Metastatic Breast Carcinoma in the Ovary (tissue), 3 donors: Measurements from ENCODE around the gene C11orf86.

GRCh38 chr11:66915194-66915891 is 42.8 kb downstream of the PC start:
- PRO-cap, 3 experiments: no peak in any of the 3 experiments

GRCh38 chr11:66921316-66921737 is 36.9 kb downstream of the PC start:
- PRO-cap, 3 experiments: no peak in any of the 3 experiments

DNA sequence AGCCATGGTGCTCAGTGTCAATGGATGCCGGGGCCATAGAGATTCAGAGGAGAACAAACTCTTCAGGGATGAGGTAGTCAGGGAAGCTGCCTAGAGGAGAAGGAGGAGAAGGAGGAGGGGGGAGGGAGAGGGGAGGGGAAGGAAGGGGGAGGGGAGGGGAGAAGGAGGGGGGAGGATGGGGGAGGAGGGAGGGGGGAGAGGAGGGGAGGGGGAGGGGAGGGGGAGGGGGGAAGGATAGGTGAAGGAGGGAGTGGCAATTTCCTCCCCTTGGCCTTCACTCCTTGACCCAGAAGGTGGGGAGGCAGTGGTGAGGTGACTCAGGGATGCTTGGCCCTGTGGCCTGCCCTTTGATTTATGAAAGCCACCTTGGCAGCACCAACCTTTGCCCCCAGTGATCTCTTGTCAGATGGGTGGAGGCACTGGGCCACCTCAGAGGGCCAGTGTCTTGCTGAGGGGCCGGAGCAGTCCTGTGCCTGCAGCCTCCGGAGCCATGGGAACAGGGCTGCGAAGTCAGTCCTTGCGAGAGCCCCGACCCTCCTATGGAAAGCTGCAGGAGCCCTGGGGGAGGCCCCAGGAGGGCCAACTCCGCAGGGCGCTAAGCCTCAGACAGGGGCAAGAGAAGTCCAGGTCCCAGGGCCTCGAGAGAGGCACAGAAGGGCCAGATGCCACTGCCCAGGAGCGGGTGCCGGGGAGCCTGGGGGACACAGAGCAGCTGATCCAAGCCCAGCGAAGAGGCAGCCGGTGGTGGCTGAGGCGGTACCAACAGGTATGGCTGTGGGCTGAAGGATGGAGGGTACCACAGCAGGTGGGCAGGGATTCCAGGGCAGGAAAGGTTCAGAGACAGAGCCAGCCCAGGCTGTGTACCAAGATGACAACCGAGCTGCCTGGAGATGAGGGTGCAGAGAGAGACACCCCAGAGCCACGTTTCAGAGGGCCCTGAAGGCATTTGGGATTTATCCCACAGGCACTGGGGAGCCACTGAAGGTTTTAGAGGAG is at the start of gene C11orf86:
Gene C11orf86, plus strand, starts transcription at position 432 of the 996 bp plus-strand sequence.
- PRO-cap, 3 experiments: no peak in any of the 3 experiments

DNA sequence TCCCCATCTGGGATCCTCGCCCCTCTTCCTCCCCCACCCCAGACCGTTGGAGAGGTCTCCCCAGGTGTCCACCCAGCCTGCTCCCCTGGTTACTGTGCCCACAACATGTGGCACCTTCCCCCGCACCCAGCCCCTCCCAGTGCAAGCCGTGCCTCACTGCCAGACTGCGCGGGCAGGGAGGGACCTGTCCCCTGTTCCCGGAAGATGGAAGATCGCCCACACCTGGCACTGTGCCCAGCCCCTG is 706 bp upstream of the SYT12 start:
- PRO-cap, 3 experiments: no peak in any of the 3 experiments

DNA sequence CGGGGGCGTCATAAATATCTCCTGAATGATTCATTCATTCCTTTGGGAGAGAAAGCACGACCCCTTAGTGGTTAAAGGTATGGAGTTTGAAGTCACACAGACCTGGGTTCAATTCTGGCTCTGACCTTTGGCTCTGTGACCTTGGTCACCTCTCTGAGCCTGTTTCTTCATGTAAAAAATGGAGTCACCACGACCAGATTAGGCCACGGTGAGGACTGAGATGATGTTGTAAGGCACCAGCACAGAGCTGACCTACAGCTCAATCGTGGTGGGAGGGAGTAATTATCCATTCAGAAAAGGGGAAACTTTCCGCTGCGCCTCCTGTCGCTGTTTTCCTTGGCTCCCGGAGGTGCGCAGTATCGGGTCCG is 400 bp upstream of the SYT12 start:
- PRO-cap, 3 experiments: peak in 1 of 3 experiments; most common plus-strand start position 74 of the sequence (in 1)

DNA sequence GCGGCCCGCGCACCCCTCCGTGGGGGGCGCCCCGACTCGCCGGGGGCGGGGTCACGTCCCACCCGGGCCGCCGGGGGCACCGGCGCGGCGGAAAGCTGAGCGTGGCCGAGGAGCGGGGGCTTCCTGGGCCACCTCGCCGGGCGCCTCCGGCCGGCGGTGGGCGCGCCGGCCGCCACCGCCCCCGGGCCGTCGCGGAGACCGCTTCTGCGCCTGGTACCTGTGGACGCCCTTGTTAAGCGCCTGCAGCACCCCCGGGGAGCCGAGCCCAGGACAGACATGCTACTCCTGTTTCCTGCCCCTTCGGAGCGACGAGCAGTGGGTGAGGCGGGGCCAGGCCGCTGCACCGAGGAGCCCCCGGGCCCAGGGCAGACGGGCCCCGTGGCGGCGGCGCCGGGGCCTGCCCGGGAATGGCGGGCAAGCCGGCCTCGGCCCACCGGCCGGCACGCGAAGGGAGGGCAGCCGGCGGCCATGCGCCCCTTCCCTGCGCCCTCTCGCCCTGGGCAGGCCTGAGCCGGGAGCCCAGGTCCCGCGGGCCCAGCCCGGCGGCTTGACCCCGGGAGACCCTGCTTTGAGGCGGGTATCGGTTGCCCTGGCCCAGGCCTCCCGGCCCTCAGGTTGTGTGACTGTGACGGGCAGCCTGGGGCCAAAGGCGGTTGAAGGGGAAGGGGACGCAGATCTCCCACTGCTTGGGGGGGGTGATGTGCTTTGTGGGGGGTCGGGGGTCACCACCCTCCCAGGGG is 827 bp upstream of the KDM2A start:
- PRO-cap, 3 experiments: peak in 2 of 3 experiments; most common plus-strand start position 368 of the sequence (in 2); most common minus-strand start position 158 of the sequence (in 1)

GRCh38 chr11:67181206-67181535 is 62.1 kb downstream of the KDM2A start:
- PRO-cap, 3 experiments: no peak in any of the 3 experiments

DNA sequence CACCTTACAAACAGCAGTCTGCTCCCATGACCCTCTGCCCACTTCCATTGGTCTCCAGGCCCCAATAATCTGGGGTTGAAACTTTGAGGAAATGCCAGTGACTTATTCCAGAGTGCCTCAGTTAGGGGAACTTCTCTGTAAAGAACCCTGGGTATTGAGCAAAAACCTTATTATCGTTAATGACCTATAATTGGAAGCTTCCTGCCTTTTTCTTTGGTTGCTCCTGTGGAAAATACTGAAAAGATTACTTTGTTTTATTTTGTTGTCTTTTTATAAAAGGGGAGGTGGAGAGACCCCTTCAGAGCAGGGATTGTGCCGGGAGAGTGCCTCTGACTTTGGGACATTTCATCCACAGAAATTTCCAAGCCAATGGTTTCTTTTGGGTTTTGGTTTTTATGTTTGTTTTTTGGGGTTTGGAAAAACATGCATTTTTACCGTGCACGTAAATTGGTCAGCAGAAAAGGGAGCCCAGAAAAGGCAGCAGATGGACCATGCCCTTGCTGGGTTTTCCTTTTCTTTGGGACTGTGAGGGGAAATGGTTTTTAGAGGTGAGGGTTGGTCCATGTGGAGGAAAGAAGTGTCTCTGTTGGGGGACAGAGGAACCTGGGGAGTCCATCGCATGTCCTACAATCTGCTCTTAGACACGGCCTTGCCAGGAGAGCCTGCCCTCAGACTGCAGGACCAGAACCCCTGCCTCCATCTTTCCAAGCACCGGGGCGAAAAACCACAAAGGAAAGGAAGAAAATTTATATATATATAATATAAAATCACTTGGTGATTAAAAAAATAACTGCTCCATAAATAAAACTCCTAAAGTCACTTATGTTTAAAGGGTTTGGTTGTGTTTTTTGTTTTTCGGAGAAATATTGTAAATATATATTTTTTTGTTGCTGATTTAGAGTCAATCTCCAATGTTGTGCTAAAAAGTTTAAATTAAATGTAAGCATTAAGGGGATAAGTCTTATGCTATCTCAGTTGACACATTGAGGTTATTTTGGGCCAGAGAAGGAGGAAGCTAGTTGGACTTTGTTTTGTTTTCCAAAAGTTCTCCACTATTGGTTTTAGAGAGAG is 9.1 kb upstream of the GRK2 start:
- PRO-cap, 3 experiments: no peak in any of the 3 experiments

- PRO-cap, 3 experiments: peak in 2 of 3 experiments; most common plus-strand start chr11:67262888 (in 1); most common minus-strand start chr11:67262811 (in 2)
These were observed 3.6 kb upstream of the GRK2 start for GRCh38 chr11:67262583-67263225.

GRCh38 chr11:67272458-67272881 is 6.2 kb downstream of the GRK2 start:
- PRO-cap, 3 experiments: no peak in any of the 3 experiments

- PRO-cap, 3 experiments: no peak in any of the 3 experiments
These were observed 4.4 kb upstream of the ANKRD13D start for GRCh38 chr11:67284628-67285217.

DNA sequence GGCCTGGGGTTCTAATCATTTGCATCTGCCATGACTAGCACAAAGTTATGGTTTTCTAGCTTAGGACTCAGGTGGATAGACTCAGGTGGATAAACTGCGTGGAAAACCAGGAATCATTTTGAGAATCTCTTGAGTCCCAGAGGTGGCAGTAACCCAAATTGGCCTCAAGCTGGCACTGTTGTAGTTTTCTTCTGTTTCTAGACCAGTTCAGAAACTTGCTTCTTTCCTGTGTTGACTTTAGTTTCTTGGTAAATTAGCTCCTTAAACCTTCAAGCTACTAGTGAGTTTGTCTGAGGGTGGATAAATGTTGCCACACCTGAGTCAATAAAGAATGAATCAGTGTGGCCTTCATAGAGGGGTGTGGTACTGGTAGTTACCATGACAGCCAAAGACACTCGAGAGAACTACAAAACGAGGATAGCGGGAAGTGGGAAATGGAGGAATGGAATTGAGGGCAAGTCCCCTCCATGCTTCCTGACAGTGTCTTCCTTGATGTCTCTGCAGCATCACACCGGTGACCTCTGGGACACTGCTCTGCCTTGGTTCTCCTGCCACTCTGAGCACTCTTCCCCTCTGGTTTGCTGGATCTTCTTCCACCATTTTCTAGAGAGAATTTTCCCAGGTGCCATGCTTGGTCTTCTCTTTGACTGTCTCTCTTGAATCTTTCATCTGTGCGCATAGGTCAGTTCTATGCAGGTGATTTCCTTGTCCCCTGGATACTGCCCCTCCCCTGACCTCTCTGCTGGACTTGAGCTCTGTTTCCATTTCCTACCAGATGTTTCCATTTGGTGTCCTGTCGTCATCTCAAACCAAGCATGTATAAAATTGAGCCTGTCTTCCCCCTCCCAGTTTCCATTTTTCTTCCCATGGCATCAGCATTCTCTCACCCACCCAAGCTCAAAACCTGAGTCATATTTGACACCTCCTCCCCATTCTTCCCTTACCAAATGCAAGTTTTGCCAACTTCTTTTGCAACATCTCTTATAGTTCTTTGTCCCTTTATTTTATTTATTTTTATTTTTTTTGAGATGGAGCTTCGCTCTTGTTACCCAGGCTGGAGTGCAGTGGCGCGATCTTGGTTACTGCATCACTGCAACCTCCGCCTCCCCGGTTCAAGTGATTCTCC is 7.1 kb downstream of the POLD4 start:
- PRO-cap, 3 experiments: peak in 1 of 3 experiments; most common plus-strand start position 438 of the sequence (in 1)

DNA sequence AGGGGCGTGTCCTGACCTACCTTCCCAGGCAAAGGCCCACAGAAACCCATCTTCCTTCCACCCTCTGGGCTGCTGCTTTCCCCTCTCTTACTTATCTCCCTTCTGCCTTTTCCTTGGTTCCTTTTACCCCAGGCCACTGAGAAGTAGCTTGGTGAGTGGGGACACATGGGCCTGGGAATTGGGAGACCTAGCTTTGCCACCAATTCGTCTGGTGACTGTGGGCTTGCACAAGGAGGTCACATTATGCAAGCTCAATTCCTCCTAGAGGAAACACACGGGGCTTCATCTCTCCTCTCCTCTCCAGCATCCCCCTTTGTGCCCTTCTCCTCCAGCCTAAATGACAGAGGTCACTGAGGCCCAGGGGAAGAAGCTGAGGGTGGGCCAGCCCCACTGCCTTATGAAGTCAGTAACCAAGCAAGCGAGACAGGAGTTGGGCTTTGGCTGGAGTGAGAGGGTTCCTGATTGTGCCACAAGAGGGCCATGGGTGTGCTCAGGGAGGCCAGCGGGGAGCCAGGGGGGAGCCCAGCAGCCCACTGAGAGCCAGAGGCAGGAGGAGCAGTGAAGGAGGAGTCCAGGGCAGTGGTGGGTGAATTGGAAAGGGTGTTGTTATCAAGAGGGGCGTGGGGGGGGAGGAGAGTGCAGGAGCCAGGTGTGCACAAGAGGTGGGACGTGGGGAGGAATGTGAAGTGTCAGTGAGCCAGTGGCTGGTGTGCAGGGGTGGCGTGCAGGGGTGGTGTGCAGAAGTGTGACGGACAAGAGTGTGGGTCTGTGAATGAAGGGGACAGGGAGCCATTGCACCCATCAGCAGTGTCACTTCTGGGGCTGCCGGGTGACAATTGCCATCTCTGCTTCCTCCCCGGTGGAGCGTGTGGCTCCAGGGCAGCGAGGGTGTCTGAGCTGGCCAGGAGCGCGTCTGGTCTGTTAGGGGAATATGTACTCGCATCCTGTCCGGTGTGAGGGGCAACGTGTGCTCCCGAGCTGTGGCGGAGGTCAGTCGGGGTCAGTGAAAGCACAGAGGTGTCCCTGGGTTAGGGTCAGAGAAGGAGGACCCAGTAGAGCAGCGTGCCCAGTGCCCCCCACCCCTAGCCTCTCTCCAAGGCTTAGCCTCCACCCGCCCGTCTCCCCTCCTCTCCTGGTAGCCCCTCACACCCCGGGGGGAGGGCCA is 1.9 kb downstream of the CLCF1 start:
- PRO-cap, 3 experiments: no peak in any of the 3 experiments

- PRO-cap, 3 experiments: no peak in any of the 3 experiments
These were observed 520 bp downstream of the PTPRCAP start for GRCh38 chr11:67436921-67437402.

GRCh38 chr11:67563428-67564094 is 20.1 kb upstream of the GSTP1 start:
- PRO-cap, 3 experiments: no peak in any of the 3 experiments

- PRO-cap, 3 experiments: no peak in any of the 3 experiments
These were observed 2.2 kb upstream of the GSTP1 start for GRCh38 chr11:67581310-67581987.

DNA sequence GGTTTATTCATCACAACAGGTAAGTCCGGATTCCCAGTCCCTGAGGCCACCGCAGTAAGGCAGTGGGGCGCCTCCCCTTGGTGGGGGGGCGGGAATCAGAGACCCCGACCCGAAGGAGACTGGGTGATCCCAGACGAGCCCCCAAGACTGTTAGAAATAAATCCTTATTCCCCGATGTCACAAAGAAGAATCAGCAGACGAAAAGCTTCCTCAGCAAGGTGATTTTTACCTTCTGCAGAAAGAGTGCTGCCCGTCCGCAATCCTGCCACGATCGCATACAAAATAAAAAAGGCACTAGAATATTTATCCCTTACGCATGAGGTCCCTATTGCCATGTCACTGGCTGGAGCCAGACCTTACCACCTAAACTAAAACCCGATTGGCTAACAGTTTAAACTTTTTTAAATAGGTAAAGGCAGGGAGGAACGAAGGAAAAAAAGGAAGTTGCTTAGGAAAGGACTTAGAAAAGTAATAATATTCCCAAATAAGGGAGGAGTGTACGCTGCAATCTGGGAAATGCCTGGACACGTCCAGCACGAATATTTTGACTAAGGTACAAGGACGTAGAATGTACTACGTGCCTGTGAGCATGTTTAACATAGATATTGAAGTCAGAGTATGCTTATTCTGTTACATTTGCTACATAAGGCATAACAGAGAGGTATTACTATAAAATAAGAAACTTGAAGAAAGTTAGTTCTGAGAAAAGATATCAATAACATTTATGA is 21.2 kb upstream of the ALDH3B2 start:
- PRO-cap, 3 experiments: no peak in any of the 3 experiments

DNA sequence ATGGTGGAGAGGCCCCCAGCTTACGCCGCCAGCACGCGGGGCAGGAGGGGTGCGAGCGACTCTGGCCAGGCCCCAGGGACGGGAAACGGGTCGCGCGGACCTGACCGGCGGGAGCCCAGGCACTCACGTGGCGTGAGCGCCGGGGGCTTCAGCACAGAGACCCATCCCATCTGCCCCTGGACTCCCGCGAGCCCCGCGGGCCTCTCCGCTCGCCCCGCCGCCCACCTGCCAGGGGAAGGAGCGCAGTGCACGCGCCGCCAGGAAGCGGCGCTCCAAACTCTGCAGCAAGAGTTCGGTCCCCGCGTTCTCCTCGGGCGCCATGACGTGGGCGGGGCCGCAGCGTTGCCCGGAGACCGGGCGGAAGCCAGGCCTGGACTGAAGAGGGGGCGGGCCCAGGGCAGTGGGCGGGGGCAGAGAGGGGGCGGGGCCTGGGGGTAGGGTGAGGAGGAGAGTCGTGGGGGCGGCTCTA is 130.6 kb upstream of the ALDH3B2 start:
- PRO-cap, 3 experiments: peak in 3 of 3 experiments; most common minus-strand start position 281 of the sequence (in 2)

DNA sequence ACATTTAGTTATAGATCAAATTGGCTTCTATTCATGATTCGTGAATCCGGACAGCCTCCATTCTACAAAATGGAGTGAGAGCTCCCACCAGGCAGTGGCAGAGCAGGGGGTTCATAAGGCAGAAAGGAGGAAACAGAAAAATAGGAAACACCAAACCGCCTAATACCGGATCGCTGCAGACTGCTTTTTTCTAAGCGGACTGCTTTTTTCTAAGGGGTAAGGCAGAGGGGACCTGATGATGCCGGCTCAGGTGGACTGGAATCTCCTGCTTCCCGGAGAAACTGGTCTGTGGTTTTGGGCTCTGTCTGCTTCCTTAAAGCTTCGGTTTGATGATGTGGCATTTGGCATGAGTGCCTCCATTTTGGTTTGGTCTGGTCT is 986 bp downstream of the ALDH3B1 start:
- PRO-cap, 3 experiments: peak in 1 of 3 experiments; most common minus-strand start position 115 of the sequence (in 1)

DNA sequence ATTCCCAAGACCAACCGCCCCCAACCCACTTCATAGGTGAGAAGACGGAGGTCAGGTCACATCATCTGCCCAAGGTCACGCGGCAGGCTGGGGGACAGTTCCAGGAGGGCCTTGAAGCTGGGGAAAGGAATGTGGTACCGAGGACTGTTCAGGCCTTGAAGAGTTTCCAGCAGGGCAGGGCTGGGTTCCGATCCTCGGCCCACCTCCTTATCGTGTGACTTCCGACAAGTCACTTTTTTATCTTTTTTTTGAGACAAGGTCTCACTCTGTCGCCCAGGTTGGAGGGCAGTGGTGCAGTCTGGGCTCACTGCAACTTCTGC is 594 bp downstream of the NDUFS8 start:
- PRO-cap, 3 experiments: peak in 2 of 3 experiments; most common minus-strand start position 157 of the sequence (in 2)